Melanocyte of skin (primary cell): ENCODE measurements around the genes LYL1 and STX10.

DNA sequence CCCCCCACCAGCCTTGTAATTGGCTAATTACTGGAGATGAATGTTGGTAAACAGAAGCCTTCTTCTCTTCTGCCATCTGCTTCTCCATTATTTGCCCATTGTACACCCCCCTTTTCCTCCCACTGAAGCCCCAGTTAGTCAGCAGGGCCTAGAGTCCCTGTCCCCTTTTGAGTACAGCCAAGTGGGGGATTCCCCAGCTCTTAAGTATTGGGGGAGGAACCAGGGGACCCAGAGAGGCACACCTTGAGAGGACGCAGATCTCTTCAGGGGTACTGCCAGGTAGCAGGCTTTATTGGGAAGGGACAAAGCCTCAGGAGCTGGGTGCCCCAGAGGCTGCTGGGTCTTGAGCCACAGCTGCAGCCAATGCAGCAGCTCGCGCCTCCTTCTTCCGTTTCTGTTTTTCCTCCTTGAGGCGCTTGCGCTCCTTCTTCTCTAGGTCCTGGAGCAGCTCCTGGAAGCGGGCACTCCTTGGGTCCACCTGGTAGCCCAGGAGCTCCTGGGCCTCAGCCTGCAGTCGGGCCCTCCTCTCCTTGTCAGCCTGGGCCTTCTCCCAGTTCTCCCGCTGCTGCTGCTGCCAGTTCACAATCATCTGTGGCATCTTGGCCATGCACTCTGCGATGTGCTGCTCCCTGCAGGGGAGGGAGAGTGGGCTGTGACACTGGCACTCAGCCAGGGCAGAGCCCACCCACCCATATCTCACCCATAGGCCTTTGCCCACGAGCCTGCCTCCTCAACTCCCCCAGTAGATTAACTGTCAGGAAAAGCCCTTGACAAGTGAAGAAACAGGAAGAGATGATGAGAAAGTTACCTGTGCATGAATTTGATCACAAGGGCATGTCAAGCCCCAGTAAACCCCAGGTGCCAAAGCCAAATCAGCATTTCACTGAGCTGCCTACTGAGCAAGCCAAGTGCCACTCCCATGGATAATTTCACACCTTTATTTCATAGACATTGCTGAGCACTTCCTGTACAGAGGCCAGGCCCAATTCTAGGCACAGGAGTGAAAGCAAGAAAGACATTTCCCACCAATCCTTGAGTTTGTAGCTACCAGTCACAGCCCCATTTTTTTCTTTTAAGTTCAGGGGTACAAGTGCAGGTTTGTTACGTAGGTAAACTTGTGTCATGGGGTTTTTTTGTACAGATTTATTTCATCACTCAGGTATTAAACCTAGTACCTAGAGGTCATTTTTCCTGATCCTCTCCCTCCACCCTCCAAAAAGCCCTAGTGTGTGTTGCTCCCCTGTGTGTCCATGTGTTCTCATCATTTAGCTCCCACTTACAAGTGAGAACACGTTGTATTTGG is 2.7 kb downstream of the GADD45GIP1 start:
- CAGE, long polyA plus RNA, 2 experiments: no peak in any of the 2 experiments

- CAGE, long polyA plus RNA, 2 experiments: no peak in any of the 2 experiments
Observed at GRCh38 chr19:13009809-13010599, 14.7 kb downstream of the NFIX start.

DNA sequence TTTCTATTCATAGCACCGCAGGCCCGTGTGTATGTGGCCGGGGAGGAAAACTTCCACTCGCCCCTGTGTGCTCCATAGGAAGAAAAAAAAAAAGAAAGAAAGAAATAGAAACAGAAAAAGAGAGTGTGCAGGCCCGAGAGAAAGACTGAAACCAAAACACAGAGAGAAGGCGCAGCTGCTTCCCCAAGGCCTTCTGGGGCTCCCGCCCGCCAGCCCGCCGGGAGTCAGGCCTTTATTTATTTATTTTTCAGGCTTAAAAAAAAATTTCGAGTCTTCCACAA is 27.2 kb downstream of the NFIX start:
- CAGE, long polyA plus RNA, 2 experiments: no peak in any of the 2 experiments

- CAGE, long polyA plus RNA, 2 experiments: no peak in any of the 2 experiments
Observed at GRCh38 chr19:13023849-13024180, 28.5 kb downstream of the NFIX start.

- CAGE, long polyA plus RNA, 2 experiments: no peak in any of the 2 experiments
Observed at GRCh38 chr19:13060613-13061677, 41.7 kb downstream of the LYL1 start.

DNA sequence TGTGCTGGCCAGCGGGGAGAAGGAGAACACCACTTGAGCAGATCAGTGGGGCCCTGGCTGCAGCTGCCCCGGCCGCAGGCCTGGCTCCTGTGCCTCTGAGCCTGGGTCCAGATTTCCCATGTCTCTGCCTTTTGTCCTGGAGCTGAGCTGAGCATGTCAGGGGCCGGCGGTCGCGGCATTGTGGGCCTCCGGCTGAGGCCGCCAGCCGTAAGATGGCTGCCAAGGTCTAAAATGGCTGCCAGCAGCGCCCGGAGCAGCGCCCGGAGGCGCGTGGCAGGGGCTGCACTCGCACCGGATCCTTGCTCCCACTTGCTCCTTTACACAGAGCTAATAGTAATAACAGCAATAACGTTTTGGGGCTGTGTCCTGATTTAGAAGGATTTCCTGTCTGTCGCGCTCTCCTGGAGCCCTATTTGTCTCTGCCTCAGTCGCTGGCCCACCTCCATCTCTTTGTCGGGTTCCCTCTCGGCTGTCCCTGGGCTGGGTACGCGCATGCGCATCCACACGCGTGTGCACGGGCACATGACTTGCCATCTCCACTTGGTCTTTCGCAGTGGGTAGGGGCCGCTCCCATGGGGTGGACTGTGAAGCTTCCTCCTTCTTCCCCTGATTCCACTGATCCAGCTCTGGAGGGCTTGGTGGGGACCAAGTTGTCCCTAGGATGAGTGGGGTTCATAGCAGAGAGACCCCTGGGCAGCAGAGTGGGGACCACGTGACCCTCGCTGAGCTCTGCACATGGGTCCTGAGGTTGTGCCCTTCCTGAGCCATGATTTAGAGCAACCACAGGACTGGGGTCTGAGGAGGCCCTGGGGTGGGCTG is 32.0 kb downstream of the LYL1 start:
- CAGE, long polyA plus RNA, 2 experiments: no peak in any of the 2 experiments

DNA sequence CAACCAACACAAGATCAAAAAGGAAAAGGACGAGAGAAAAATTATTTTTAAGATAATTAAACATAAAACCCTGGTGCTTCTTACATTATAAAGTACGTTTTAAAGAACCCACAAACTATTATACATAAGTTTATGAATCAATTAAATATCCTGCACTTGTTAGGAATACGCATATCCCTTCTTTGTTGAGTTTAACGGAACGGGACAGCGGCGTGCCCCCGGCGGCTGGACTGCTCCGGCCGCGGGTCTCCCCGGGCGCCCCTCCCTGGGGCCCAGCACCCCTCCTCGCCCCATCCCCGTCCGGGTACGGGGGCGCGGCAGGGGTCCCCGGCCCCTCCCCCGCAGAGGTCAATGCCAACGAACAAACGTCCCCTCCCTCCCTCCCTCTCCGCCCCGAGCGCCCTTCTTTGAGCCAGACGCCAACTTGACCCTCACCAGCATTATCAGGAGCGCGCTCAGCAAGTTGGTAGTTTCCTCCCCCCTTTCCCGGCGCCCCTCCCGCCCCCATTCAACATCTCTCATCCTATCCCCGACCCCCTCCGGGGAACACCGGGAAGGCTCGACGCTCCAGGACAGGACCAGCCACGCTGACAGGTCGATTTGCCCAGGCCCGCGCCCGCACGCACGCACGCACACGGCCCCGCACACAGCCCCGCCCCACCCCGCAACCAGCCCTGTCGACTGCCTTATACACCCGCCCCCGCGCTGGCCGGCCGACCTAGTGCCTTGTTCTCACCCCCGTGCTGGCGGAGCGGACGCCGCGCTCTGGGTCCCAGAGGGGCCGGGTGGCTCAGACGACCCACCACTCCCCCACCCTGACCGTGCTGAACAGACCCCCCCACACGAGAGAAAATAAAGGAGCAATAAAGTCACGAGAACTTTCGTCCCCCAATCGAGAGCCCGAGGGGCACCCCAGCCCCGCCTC is 5.1 kb downstream of the LYL1 start:
- CAGE, long polyA plus RNA, 2 experiments: no peak in any of the 2 experiments

- CAGE, long polyA plus RNA, 2 experiments: no peak in any of the 2 experiments
Observed at GRCh38 chr19:13098793-13099193, 3.9 kb downstream of the LYL1 start.

- CAGE, long polyA plus RNA, 2 experiments: no peak in any of the 2 experiments
Observed at GRCh38 chr19:13101195-13102136, 1.2 kb downstream of the LYL1 start.

- CAGE, long polyA plus RNA, 2 experiments: no peak in any of the 2 experiments
Observed at GRCh38 chr19:13102201-13103239, at the start of gene LYL1. Gene LYL1, minus strand, starts transcription at chr19:13102858.

DNA sequence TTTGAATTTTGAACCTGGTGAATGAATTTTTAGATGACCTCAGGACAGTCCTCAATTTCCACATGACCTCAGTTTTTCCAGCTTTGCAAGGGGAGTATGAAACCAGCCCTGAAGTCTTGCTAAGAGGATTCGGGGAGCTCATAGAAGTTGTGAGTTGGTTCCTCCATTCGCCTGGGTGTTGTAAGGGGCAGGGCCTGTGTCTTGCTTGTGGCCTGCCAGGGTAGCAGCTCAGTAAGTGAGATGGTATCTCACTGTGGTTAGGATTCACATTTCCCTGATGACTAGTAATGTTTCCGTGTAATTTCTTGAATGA is 14.4 kb downstream of the NACC1 start:
- CAGE, long polyA plus RNA, 2 experiments: no peak in any of the 2 experiments

- CAGE, long polyA plus RNA, 2 experiments: no peak in any of the 2 experiments
Observed at GRCh38 chr19:13137077-13137536, 13.1 kb downstream of the STX10 start.

GRCh38 chr19:13149635-13150603 is at the start of gene STX10:
Gene STX10, minus strand, starts transcription at chr19:13150375.
- CAGE, long polyA plus RNA, 2 experiments: start-site peak on the minus strand in 2 of 2 experiments, at chr19:13150227-13150314 at its widest, 18 to 44 reads per replicate

DNA sequence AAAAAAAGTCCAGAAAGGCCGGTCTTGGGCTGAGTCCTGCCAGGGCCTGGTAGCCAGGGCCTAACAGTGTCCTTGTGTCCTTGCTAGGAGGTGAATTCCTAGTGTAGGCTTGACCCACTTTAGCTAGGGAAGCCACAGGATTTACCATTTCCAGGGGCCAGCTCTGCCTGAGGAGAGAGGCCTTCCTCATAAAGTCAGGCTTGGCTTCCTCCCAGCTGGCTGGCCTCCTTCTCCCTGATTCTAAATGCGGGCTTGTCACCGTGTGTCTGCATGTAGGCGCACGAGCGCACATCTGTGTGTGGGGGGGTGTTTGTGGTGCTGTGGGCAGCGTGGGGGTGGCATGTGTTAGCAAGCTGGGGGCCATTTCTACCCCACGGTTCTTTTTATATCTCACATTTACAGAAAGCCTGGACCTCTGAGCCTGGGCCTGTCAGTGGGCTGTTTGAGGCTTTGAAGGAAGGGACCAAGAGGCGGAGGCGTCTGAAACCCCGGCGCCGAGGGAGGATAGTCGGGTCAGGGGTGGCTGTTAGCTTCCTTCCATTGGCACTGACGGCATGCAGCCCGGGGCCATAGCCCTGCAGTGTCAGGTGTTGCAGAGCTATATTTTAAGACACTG is 31.7 kb downstream of the IER2 start:
- CAGE, long polyA plus RNA, 2 experiments: no peak in any of the 2 experiments

GRCh38 chr19:13298389-13299030 is 148.3 kb downstream of the IER2 start:
- CAGE, long polyA plus RNA, 2 experiments: no peak in any of the 2 experiments

DNA sequence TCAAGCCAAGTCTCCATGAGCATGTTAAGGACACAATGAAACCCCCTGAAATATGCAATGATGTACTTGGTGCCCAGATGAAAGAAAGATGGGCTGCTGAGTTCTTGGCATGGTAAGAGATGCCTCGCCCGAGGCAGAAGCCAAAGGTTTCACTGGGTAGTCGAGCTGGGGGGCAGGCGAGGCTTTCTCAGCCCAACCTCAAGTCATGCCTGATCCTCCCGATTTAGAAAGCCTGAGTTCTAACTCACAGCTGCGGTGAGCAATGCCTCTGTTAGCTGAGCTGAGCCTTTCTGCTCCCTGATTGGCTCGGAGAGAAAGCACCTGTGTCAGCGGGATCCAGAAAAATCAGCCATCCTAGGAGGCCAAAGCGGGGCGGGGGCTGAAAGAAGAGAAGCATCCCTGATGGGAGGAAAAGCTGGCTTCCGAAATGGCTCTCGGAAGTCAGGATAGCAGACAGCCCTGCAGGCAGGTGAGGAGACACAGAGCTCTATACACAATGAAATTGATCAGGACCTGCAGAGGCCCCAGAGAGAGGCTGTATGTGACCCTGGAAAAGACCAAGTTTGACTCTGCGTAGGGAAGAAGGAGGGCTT is 44.7 kb downstream of the CACNA1A start:
- CAGE, long polyA plus RNA, 2 experiments: no peak in any of the 2 experiments

- CAGE, long polyA plus RNA, 2 experiments: no peak in any of the 2 experiments
Observed at GRCh38 chr19:13599942-13600403, 93.7 kb upstream of the CACNA1A start.

- CAGE, long polyA plus RNA, 2 experiments: no peak in any of the 2 experiments
Observed at GRCh38 chr19:13748506-13749121, 919 bp downstream of the YJU2B start.

DNA sequence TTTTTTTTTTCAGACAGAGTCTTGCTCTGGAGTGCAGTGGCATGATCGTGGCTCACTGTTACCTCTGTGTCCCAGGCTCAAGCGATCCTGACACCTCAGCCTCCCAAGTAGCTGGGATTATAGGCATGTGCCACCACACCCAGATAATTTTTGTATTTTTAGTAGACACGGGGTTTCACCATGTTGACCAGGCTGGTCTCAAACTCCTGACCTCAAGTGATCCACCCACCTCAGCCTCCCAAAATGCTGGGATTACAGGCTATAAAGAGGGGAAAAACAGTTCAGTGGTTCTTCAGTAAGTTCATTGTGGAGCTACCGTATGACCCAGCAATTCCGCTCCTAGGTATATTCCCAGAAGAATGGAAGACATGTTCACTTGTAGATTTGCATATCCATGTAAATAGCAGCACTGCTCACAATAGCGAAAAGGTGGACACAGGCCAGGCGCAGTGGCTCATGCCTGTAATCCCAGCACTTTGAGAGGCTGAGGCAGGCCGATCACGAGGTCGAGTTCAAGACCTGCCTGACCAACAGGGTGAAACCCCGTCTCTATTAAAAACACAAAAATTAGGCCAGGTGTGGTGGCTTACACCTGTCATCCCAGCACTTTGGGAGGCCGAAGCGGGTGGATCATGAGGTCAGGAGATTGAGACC is 5.5 kb downstream of the C19orf53 start:
- CAGE, long polyA plus RNA, 2 experiments: no peak in any of the 2 experiments

DNA sequence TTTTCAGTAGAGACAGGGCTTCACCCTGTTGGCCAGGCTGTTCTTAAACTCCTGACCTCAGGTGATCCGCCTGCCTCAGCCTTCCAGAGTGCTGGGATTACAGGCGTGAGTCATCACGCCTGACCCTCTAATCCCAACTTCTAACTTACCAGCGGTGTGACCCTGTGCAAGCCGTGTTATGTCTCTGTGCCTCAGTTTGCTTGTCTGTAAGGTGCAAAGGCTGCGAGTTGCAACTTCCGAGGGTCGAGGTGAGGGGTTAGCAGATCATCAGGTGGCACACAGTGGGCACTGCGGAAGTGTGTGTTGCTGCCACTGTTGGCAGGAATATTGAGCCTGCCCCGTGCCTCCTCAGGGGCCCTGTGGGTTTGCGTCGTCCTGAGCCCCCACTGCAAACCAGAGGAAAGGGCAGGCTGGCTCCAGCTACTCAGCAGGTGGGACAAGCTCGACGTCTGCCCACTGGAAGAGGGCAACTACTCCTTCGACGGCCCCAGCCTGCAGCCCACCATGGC is 17.5 kb downstream of the ZSWIM4 start:
- CAGE, long polyA plus RNA, 2 experiments: no peak in any of the 2 experiments